ENCODE results near the genes B4GALNT4, IRF7 and CEND1.

DNA sequence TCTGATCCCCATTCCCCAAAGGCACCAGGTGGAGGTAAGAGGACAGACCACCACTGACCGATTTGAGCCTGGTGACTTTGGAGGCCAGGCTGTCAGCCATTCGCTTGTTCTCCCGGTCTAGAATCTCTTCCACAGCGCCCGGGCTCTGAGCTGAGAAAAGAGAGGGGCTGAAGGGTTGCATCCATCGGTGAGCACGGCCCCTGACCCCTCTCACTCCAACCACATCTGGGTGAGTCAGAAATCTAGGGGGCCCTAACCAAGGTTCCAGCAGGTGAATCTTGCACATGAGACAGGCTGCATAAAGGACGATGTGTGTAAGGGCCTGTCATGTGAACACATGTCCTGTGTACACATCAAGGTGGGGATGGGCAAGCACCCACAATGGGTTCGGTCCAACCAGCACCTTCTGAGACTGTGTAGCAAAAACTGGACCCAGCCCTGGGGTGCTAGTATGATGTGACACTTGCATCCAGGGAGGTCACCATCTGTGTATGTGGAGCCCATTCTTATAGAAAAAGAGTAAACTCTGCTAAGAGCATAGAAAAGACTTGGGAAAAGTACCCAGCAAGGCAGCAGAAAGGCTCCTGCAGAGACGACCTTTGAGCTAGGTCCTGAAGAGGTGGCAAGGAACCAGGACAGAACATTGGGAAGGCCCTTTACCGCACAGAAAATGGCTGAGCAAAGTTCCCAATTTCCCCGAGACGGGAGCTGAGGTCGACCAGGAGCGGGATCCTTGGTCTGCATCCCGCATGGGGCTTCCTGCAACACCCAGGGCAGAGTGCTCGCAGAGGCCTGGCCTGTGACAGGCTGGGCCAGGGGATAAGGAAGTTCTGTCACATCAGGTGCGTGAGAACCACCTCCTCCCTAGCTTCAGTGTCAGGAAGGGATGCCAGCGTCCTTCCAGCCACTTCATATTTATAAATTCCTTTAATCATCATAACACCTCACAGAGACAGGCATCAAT, 1.0 kb downstream of the BET1L start:
- PRO-cap = no peak

GRCh38 chr11:207801-208560, 473 bp downstream of the RIC8A start:
- PRO-cap = bidirectional peak, plus-strand start at chr11:208107, minus-strand start at chr11:207998

DNA sequence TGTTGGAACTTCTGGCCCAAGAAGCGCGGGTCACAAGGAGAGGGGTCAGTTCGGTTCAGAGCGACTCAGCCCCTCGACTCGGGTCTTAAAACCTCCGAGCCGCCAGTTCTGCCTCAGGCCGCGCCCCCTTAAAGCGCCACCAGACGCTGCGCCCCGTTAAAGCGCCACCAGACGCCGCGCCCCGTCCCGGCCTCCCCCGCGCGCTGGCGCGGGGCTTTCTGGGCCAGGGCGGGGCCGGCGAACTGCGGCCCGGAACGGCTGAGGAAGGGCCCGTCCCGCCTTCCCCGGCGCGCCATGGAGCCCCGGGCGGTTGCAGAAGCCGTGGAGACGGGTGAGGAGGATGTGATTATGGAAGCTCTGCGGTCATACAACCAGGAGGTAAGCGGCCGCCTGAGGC, 1.1 kb downstream of the RIC8A start:
- PRO-cap = bidirectional peak, plus-strand start at position 231 of the sequence, minus-strand start at position 130 of the sequence

- PRO-cap = no peak
Measured at GRCh38 chr11:253074-253967, 16.5 kb downstream of the PSMD13 start.

GRCh38 chr11:291402-292170, 2.7 kb downstream of the PGGHG start:
- PRO-cap = no peak

GRCh38 chr11:310012-310544, 2.5 kb downstream of the IFITM2 start:
- PRO-cap = no peak

DNA sequence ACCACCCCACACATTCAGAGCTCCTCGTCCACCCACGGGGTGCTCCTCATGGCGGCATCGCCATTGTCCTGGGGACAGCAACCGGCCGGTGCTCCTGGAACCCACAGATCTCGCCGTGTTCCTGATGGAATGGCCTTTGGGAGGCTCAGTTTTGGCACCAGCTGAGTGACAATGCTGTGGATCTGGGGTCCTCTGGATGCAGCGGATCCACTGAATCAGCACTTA, 4.2 kb upstream of the B4GALNT4 start:
- PRO-cap = no peak

- PRO-cap = no peak
Measured at GRCh38 chr11:368868-370057, at the start of gene B4GALNT4. TSS of gene B4GALNT4 (plus strand) at chr11:369499.

DNA sequence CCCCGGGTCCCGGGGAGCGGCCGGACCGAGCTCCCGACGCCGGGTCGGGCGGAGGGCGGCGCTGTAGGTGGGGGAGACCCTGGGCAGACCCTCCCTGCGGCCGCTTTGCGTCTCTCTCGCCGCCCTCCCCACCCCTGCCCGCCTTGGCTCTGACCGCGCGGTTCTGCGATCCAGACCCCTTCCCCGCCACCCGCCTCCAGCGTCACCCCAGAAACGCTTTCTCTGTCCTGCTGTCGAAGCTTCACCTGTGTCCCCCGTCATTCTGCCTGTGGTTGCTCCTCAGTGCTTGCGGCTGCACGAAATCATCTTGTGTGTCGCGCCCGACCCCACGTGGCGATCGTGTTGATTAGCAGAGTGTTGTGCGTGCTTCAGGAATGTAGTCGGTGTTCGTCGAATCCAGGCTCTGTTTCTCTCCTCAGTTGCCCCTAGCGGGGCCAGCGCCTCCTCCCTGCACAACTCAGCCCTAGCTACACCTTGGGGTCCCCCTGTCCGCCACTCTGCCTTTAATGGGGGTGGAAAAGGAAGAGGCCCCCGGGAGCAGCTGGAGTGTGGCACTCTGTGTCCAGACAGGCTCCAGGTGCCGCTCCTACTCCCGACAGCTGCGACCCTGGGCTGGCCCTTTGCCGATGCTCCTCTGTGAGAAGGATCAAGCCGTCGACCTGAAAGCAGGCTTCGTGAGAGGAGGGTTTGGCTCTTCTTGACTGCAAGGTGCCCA, 864 bp downstream of the PTDSS2 start:
- PRO-cap = no peak

DNA sequence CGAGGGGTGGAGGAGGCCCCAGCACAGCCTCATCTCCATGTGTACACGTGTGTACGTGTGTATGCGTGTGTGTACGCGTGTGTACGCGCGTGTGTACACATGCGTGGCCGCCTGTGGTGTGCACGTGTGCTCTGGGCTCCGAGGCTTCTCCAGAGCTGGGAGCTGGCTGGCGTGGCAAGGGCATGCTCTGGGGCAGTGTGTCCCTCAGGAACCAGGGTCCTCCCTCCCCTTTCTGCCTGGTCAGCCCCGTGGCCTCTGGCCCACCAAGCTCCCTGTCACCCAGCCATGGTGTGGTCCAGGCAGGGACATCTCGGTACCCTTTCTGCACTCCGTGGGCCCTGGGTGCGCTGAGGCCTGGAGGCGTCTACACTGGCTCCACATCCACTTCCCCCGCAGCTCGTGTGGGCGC, 16.3 kb downstream of the RNH1 start:
- PRO-cap = no peak

DNA sequence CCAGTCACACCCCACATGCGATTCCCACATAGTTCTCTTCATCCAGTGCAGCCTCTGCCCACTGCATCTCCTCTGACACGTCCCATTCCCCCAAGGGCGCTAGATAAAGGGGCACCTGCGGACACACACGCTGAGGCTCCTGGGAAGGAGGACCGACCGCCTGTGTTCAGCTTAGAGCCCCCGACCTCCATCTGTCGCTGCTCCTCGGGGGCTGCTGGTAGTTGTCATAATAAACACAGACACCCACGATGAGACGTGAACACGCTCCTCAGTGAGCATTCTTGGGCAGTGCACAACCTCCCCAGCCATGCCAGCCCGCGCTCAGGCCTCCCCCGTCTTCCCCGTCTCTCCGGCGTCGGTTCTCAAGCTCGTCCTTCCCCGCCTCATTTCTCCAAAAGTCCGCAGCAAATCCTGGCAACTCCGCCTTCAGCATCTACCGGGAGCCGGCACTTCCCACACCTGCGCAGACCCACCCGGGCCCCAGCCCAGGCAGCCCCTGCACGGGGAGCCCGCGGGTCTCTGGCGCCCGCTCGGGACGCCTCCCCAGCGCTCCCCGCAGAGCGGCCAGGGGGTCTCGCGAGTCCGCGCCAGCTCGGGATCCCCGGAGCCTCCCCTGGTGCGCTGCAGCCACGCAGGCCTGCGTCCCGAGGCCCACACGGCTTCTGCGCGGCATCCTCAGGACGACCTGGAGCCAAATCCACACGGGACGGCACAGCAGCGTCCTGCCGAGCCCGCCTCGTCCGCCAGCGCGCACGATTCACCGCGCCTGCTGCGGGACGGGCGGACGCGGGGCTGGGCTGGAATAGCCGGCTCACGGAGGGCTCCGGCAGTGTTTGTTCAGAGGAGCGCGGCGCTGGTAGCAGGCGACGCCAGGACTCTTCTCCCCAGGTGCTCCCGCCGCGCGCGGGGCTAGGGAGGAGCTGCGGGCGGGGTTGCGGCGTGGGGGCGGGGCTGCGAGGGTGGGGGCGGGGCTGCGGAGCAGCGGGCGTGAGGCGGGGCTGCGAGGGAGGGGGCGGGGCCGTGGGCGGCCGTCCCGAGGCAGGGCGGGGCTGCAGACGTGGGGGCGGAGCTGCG, 969 bp upstream of the PHRF1 start:
- PRO-cap = bidirectional peak, plus-strand start at position 829 of the sequence, minus-strand start at position 886 of the sequence

DNA sequence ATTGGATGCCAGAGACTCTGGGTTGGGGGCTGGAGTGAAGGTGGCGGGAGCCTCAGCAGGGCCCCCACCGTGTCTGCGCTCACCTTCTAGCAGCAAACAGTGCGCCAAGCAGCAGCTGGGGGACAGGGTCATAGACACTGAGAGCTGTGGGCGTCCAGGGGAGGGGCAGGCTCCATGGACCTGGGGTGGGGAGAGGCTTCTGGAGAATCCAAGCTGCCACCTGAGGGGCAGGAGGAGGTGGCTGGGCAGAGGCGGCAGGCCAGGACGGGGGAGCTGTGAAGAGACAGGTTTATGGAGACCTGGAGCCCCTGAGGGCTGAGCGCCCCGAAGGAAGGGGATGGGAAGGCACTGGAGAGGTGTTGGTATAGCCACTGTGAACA, 8.0 kb downstream of the PHRF1 start:
- PRO-cap = no peak

GRCh38 chr11:615851-616445, at the start of gene IRF7:
TSS of gene IRF7 (minus strand) at chr11:615950.
- PRO-cap = bidirectional peak, plus-strand start at chr11:616132, minus-strand start at chr11:615950

- PRO-cap = no peak
Measured at GRCh38 chr11:657764-658114, 20.7 kb downstream of the DRD4 start.

DNA sequence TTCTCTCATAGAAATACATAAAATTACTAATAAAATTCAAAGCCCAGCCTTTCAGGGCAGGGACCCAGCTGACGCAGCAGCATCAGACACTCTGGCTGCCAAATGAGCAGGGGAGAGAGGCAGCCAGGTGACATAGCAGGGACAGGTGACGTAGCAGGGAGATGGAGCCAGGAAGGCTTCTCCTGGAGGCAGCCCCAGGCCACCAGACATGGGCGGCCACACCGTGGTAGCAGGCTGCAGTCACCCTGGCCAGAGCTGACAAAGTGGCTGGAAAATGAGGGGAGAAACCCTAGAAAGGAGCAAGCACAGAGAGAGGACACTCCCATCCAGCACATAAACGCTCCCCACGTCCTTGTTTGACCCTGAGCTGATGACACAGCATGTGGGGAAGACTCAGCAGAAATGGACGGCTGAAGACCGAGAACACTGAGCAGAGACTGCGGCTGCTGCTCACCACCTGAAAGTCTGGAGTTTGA, 28.6 kb downstream of the DRD4 start:
- PRO-cap = no peak

DNA sequence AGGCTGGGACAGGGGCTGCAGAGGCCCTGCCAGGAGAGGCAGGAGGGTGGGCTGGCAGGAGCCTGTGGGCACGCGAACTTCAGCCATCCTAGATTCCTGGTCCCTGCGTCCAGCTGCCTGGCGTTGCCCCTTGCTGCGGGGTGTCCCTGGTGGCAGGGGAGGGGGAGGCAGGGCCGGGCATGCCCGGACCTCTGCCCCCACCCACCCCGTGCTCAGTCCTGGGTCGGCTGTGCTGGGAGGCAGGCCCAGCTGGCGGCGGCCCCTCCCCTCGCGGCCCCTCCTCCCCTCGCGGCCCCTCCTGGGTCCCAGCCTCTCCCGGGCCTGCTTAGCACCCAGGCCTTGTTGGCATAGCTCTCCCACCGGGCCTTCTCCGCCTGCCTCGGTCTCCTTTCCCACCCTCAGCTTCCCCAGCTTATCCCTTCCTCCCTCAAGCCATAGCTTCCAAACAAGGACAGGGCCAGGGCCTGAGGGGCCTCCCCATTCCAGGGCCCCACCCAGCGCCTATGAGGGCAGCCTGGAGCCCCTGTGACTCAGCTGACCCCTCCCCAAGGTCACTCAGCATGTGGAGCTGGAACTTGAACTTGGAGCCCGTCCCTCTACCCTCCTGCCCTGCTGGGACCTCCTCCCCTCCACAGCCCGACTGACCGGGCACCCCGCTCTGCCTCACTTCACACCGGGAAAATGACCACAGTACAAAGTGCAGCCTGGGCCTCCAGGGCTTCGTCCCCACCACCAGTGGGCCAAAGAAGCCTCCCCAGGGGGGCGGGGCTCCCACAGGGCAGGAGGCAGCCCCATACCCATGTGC, 1.0 kb downstream of the EPS8L2 start:
- PRO-cap = bidirectional peak, plus-strand start at position 308 of the sequence, minus-strand start at position 214 of the sequence

DNA sequence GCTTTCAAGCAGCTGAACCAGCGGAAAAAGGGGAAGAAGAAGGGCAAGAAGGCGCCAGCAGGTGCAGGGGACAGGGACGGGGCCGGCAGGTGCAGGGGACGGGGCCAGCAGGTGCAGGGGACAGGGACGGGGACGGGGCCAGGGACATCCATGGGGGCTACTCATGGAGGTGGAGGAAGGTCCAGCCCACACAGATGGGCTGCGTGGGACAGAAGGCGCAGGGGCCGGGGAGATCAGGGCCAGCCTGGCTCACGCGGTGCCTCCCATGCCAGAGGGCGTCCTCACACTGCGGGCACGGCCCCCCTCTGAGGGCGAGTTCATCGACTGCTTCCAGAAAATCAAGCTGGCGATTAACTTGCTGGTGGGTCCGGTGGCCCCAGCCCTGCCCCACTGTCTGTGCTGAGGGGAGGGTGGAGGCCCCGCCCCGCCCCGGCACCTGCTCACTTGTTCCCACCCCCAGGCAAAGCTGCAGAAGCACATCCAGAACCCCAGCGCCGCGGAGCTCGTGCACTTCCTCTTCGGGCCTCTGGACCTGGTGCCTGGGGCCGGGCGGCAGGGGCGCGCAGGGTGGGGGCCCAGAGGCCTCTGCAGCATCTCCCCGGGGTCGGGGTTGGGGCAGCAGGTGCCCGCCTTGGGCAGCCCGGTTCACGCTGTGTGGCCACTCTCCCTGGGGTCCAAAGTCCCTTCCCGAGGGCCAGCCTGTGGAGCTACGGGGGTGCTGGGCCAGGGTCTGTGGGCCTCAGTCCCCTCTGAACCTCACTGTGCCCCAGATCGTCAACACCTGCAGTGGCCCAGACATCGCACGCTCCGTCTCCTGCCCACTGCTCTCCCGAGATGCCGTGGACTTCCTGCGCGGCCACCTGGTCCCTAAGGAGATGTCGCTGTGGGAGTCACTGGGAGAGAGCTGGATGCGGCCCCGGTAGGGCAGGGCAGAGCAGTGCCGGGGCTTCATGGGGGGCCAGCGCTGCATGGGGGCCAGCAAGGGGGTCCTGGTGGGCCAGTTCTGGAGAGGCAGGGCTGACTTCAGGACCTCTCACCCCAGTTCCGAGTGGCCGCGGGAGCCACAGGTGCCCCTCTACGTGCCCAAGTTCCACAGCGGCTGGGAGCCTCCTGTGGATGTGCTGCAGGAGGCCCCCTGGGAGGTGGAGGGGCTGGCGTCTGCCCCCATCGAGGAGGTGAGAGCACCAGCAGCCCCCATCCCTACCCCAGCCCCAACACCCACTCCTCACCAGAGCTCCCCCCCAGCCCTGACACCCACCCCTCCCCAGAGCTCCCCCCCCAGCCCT, 16.0 kb downstream of the EPS8L2 start:
- PRO-cap = no peak

- PRO-cap = no peak
Measured at GRCh38 chr11:790005-790987, at the start of gene CEND1. TSS of gene CEND1 (minus strand) at chr11:790090.

DNA sequence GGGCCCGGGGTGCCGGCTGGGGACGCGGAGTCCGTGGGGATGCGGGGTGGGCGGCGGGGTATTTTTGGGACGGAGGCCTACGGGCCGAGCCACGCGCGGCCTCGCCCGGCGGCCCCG, 146 bp downstream of the RPLP2 start:
- PRO-cap = no peak

DNA sequence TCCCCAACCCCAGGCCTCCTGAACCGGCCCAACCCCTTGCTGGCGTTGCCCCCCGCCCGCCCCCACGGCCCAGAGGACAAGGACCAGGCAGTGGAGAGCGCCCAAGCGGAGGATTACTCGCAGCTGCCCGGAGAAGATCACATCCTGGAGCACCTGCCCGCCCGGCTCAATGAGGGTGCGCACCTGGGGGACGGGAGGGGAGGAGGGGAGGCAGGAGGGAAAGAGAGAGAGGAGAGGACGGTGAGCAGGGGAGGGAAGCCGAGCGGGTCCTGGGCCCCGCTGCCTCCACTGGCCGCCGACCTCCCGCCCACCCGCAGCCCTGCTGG, 4.1 kb upstream of the CRACR2B start:
- PRO-cap = no peak

Data from anterior vena cava (tissue), 1 donor.